Left colon (tissue), 1 donor: ENCODE measurements around a stretch of chr14.

- PRO-cap, result no peak
Measured at GRCh38 chr14:61738659-61739325, 23.4 kb upstream of the SNAPC1 start.

DNA sequence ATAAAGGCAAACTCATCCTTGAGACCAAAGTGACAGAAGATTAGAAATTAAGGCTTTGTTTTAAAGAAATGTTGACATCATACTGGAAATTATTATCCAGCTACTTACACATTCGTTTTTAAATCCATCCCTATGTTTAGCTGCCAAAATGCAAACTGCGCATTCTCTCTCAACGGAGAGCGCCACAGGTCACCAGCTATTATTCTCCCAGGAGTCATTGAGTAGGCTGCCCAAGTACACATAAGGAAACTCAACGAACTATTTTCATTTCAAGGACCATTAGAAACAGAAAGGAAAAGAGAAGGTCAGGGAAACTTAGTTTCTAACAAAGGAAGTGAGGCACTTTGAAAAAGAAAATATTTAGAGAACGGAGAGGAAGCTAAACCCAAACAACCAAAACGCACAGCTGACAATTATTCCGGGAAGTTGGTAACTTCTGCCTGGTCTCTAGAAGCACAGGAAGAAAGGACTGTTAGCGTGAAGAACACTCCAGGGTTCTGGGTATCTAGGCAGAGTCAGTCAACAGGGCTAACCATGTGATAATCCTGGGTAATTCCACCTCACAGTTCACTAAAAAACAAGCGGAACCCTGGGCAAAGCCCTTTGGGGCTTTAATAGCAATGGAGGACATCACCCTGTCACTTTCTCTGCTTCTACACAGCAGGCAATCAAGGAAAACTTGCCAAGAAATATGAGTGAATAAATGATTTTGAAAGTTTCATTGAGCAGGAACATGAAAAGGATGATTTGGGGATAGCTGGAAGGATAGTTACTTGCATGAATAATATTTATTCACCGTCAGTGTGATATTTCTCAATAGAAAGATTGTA is 23.4 kb downstream of the GPHB5 start:
- PRO-cap, result no peak

DNA sequence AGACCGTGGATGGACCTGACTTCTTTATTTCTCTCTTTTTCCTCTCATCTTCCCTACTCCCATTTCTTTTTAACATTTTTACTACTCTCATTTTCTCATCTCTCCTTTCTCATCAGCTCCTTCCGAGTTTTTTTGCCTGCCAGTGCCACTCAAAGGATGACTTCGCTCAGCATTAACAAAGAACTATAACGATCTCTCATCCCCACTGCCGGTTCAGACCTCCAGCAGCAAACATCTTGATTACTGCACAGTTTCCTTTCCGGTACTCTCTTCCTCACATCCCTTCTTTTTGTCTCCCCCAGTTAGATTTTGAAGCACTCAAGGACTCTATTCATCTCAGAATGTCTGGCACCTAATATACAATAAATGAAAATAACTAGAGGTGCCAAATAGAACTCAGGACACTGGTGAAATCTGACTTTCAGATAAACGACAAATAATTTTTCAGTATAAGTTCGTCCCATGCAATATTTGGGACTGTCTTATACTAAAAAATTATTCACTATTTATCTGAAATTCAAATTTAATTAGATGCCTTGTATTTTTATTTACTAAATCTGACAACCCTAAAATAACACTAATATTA is 109.3 kb upstream of the GPHB5 start:
- PRO-cap, result no peak

DNA sequence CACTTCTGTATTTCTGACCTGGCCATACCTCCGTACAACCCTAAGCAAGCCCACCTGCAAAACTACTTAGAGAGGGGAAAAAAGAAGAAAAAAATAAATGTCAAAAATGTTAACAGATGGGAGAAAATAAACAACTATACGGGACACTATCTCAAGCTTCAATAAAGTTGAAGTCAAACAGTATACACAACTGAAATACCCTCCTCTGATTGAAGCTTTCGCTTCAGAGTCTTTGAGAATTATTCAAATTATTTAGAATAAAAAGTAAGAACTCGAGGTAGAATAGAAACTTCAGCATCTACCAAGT is 28.2 kb downstream of the PPP2R5E start:
- PRO-cap, result no peak

GRCh38 chr14:63650752-63651156 is 9.1 kb upstream of the WDR89 start:
- PRO-cap, result no peak

- PRO-cap, result no peak
Measured at GRCh38 chr14:63869679-63870287, 17.0 kb downstream of the SYNE2 start.

DNA sequence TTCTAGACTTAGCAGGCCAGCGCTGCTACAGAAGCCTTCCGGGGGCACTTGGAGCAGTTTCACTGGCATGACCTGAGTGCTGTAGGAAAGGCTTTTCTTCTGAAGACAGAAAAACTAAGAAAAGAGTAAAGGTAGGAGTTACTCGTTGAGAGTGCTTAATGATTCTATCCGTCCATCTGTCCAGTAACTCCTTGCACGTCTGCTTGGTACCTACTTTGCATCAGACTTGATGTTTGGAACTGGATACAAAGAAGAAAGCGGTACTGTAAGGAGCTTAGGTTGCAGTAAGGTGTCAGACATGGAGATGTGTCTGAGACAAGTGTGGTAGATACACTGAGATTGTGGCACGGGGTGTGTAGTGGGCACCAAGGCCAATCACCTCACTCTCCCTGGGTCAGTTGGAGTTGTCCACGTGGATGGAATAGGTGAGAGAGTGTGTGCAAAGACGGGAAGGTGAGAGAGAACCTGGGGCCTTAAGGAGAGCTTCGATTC is 31.4 kb downstream of the SYNE2 start:
- PRO-cap, result no peak

DNA sequence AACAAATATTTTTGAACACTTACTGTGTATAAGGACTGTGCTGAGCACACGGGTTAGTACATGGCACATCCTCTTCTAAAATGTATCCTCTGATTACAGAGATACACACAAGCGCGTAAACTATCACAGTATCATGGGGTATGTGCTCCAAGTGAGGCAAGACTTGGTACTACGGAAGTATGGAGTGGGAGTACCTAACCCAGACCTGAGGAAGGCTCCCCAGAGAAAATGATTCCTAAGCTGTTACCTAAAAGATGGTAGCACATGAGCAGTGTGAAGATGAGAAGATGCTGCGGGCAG is 67.2 kb downstream of the SYNE2 start:
- PRO-cap, result no peak

DNA sequence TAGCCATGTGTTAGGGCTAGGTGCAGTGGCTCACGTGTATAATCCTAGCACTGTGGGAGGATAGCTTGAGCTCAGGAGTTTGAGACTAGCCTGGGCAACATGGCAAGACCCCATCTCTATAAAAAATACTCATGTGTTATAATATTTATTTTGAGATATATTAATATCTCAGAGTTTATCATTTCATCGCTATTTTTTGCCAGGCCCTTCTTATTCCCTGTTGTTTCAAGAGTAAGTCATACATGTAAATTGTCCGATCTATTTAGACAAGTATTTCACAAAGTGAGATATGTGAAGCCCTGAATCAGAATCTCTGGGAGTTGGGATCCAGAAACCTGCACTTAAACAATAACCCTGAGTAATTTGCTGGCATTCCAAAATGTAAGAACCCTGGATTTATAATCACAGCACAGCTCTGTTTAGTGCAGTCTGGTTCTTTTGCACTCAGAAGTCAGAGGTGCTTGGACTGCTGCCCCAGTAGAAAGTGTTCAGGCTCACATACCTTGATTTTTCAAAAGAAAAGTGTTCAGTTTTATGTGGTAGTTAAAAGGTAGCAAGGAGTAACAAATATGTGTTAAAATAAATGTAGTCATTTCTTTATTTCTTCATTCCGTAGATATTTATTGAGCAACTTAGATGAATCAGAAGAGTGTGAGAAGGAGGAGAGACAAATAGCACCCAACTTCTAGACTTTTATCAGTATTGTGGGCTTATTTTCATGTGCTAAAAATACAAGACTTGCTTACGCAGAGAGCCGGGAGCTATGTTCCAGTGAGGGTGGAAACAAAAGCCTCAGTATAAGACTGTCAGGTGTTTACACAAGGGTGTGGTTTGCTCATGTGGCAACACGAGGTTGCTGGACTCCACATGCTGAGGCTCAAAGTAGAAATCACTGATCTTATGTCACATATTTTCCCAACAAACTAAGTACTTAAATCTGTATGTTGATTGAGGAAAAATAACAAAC is 70.0 kb downstream of the SYNE2 start:
- PRO-cap, result no peak

GRCh38 chr14:64114004-64114880 is 179.9 kb downstream of the ESR2 start:
- PRO-cap, result no peak

DNA sequence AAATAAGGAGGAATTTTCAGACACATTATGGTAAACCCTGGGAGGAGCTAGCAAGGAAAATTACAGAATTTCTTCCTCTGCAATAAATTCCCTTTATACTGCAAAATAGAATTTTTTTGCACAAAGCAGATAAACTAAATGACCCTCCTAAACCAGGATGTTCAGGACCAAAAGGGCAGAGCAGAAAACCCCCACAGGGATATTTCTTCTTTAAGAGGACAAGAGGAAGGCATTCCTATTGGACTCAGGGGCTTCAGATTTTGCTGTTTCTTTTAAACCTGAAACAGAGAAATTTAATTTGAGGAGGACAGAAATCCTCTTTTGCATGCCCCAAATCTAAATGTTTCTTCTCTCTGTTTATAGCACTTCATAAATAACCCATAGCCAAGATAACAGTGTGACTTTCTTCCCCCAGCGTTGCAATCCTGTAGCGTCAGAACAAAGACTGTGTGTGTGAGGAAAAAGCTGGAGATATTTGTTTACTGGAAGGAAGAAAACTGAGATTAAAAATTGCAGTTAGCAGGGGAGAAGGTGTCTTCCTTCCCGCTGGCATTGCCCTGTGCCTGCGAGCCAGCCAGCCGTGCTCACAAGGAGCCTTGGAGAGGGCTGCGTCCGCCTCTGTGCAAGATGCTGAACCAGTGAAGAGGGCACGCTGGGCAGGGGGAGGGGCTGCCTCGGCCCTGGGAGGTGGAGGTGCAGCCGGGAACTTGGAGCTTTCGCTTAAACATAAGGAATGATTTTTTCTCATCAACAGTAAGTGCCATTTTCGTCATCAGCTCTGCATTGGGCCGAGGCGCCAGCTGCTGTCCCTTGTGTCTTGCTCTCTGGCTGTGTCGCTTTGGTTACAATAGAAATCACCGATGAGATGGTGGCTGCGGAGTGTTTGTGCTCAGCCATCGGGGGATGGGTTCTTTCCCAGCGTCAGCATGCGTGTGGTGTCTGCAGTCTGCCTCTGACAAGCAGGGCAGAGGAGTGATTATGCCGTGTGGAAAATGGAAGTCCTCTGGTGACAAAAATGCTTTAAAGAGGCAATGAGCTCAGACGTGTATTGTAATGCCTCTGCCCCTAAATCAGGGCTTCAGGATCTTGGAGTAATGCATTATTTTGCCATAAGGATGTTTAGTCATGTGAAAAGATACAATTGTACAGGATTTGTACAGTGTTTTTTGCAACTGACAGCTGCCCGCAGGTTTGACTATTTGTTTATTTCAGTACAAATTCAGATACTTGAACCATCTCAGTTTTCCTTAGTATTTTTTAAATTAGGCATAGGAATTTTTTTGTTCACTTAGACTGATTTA is 97.4 kb downstream of the ESR2 start:
- PRO-cap, result no peak

- PRO-cap, result no peak
Measured at GRCh38 chr14:64234977-64235957, 58.9 kb downstream of the ESR2 start.

GRCh38 chr14:64445108-64445901 is 20.0 kb upstream of the AKAP5 start:
- PRO-cap, result no peak

DNA sequence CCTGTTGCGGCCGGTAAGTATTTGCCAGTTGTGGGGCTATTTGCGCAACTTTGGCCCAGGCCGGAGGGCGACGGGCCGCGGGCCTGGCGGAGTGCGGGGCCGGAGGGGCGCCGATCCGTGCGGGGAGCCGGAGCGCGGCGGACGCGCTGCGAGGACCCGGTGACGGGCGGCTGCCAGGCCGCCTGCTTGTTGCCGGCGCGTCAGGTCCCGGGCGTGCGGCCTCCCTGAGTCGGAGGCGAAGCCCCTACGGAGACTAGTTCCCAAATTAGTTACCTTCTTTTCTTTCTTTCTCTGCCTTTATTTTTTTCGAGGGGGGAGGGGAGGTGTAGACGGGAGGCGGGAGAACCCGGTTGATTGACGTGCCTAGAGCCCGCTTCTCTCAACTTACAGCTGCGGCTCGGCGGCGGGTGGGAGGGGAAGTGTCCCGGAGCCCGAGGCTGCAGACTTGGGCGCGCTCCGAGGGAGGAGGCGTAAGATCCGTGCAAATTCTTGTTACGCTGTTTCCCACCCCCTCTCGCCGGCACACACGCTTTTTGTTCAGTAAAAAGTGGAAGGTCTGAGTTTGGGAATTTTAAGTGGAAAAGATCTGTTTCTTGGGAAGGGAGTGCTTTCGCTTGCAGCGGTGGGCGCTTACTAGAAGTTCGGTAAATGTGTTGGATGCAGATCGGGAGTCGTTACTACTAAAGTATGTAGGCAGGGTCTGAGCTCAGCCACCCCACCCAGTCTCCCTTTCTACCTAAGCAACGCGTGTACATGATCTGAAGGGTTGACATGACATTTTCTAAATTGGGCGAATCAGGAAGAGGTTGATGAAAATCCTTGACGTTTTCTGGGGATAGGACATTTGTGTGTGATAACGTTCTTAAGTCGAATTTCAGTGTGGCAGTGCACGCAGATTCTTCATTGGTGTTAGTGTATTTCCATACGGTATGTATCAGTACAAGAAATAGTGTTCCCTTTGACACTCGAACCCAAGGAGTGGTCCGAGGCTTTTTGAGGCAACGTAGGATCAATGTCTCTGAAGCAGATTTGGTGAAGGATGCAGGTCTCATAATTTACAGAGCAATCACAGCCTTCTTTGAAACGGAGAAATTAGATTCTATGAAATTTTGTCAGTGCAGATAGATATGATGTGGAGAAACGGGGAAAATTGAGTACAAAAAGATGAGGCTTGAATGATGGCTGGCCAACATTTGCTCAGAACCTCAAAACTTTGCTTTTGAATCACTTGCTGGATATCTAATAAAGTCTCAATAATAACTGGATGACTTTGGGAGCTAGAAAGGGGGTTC is 810 bp downstream of the ZBTB1 start:
- PRO-cap, result bidirectional peak, plus-strand start at position 382 of the sequence, minus-strand start at position 234 of the sequence

GRCh38 chr14:64628832-64629638 is 75.2 kb upstream of the PLEKHG3 start:
- PRO-cap, result no peak

- PRO-cap, result no peak
Measured at GRCh38 chr14:64717285-64717554, 13.0 kb downstream of the PLEKHG3 start.

- PRO-cap, result no peak
Measured at GRCh38 chr14:64858013-64858470, 21.7 kb downstream of the SPTB start.

GRCh38 chr14:64915421-64915620 is 1.1 kb downstream of the CHURC1 start:
- PRO-cap, result no peak

DNA sequence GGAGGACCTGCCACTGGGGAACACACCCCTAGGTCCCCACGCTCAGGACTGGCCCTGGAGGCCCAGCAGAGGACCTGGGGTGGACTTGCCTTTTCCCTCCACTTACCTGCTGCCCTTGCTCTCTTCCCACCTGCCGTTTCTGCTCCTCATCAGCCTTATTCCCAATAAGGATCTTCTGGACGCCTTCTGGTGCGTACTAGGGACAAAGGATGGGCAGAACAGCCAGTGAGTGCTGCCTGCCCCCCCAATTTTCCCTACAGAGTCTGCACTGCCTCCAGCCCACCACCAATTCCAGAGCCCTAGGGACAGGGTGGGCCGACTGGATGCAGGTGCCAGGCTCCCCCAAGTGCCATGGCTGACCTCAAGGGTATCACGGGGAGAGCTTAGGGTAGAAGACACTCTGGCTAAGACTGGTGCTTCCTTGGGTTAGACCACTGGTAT is 7.7 kb upstream of the GPX2 start:
- PRO-cap, result no peak

- PRO-cap, result no peak
Measured at GRCh38 chr14:64970782-64971361, 1.3 kb downstream of the RAB15 start.